Neural progenitor cell (in vitro differentiated cells): ENCODE data around the gene IFNL1.

- RAMPAGE, long total RNA = no peak
Observed at GRCh38 chr19:38336752-38337539, 1.3 kb downstream of the CATSPERG start.

DNA sequence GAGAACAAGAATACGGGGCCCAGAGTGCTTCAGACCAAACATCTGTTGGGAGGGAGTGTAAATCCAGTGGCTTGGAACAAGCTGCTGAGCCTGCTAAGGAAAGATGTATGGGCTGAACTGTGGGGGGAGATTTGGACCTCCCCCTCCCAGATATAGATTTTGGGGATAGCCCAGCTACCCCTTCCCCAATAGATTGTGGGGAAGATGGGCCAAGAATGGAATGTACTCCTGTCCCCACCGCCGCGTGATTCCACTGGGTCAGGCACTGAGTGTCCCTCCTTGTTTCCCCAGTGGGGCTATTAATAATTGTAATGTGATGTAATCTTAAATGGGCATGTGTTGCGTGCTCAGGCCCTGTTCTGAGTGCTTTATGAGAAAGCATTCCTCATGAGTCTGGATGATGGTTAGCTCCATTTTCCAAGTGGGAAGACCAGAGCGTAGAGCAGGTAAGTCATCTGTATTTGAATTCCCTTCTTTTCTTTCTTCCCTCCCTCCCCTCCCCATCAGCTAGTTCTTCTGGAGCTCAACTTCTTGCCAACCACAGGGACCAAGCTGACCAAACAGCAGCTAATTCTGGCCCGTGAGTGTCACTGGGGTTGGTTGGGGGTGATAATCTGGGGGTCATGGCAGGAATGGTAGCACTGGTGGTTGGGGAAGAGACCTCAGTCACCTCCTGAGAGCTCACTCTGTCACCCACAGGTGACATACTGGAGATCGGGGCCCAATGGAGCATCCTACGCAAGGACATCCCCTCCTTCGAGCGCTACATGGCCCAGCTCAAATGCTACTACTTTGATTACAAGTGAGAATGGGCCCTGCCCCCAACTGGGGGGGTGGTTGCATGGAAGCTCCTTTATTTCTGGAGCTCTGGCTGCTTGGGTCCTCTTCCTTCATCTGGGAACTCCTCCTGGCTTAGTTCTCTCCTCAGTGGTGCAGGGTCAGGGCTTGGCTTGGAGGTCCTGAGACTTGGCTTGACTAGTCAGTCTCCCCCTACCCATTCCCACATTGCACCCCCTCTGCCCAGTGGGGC is 1.6 kb downstream of the PSMD8 start:
- RAMPAGE, long total RNA = no peak

GRCh38 chr19:38389031-38390282 is 960 bp downstream of the SPRED3 start:
- RAMPAGE, long total RNA = no peak

- RAMPAGE, long total RNA = no peak
Observed at GRCh38 chr19:38394323-38395104, 6.0 kb downstream of the SPRED3 start.

- RAMPAGE, long total RNA = no peak
Observed at GRCh38 chr19:38683843-38684091, 36.3 kb downstream of the ACTN4 start.

GRCh38 chr19:38716473-38717643 is 27.4 kb downstream of the CAPN12 start:
- RAMPAGE, long total RNA = no peak

DNA sequence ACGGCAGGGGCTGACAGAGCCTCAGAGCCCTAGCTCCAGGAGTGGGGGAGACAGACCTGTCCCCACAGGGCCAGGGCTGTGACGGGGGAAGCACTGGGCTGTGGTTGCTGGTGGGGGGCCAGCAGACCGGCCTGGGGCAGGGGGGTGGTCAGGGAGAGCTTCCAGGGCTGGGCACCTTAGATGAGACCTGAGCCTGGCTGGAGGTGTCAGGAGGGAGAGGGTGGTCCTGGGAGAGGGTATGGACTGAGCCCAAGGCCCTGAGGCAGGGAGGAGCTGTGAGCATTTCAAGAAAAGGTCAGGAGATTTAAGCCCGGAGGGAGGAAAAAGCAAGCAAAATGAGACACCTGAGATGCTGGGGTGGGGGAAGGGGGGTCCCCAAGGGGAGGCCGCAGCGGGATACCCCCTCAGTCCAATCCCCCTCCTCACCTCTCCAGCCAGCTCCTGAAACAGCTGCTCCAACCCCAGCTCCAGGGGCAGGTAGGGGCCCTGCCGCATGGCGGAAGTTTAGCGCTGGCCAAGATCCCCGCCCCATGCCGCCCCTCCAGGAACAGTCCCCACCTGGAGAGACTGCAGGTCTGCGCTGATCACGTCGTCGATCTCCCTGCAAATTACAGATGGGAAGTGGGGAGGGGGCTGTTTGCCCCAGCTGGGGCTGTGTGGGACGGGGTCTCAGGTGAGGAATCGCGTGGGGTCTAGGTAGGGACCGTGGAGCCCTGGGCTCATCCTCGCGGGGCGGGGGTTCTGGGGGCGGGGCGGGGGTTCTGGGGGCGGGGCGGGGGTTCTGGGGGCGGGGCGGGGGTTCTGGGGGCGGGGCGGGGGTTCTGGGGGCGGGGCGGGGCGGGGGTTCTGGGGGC is 9.1 kb downstream of the CAPN12 start:
- RAMPAGE, long total RNA = no peak

- RAMPAGE, long total RNA = no peak
Observed at GRCh38 chr19:38840566-38841354, 9.0 kb downstream of the HNRNPL start.

GRCh38 chr19:38848860-38849117 is 997 bp downstream of the HNRNPL start:
- RAMPAGE, long total RNA = no peak

GRCh38 chr19:38941366-38942482 is 11.0 kb downstream of the MRPS12 start:
- RAMPAGE, long total RNA = no peak

DNA sequence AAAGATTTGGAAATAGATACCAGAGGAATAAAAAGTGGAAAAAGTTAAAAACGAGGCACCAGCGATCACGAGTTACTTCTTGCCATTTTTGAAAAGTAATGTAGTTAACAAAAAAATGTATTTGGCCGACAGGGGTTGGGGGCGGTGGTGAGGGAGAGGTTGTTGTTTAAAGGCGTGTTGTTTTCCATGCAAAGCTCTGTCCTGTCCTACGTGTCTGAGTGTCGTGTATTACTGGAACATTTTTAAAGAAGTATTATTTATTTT is 932 bp downstream of the FBXO17 start:
- RAMPAGE, long total RNA = no peak

- RAMPAGE, long total RNA = no peak
Observed at GRCh38 chr19:39143688-39144145, 18.1 kb downstream of the PAK4 start.

- RAMPAGE, long total RNA = no peak
Observed at GRCh38 chr19:39196582-39196861, 242 bp upstream of the NCCRP1 start.

- RAMPAGE, long total RNA = no peak
Observed at GRCh38 chr19:39237759-39238265, 7.0 kb downstream of the IFNL3 start.

GRCh38 chr19:39296333-39296628 is at the start of gene IFNL1:
Gene IFNL1 (plus strand): TSS chr19:39296407.
- RAMPAGE, long total RNA = no peak

DNA sequence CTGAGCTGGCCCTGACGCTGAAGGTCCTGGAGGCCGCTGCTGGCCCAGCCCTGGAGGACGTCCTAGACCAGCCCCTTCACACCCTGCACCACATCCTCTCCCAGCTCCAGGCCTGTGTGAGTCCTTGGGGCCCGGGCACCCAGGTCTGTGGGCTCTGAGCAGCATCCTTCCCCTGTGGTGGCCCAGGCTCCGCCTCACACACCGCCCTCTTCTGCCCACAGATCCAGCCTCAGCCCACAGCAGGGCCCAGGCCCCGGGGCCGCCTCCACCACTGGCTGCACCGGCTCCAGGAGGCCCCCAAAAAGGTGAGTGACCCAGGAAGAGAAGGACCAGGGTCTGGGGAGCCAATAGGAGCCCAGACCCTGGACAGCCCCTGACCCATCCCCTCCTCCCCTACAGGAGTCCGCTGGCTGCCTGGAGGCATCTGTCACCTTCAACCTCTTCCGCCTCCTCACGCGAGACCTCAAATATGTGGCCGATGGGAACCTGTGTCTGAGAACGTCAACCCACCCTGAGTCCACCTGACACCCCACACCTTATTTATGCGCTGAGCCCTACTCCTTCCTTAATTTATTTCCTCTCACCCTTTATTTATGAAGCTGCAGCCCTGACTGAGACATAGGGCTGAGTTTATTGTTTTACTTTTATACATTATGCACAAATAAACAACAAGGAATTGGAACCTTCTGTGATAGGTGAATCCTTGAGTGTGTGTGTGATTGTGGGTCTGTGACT is 2.0 kb downstream of the IFNL1 start:
- RAMPAGE, long total RNA = no peak

- RAMPAGE, long total RNA = no peak
Observed at GRCh38 chr19:39340937-39342198, 853 bp upstream of the SAMD4B start.

- RAMPAGE, long total RNA = no peak
Observed at GRCh38 chr19:39385124-39385683, 5.7 kb downstream of the PAF1 start.

- RAMPAGE, long total RNA = no peak
Observed at GRCh38 chr19:39398221-39399436, 7.5 kb downstream of the MED29 start.

GRCh38 chr19:39405216-39405758 is 1.4 kb upstream of the ZFP36 start:
- RAMPAGE, long total RNA = no peak